Esophagus squamous epithelium (tissue), 4 donors: ENCODE measurements around the genes BZW2 and HDAC9.

- PRO-cap, result no peak
- RAMPAGE, long total RNA, 4 experiments, result no peak in any of the 4 experiments
Observed at GRCh38 chr7:13161298-13161540, 473.8 kb downstream of the ARL4A start.

DNA sequence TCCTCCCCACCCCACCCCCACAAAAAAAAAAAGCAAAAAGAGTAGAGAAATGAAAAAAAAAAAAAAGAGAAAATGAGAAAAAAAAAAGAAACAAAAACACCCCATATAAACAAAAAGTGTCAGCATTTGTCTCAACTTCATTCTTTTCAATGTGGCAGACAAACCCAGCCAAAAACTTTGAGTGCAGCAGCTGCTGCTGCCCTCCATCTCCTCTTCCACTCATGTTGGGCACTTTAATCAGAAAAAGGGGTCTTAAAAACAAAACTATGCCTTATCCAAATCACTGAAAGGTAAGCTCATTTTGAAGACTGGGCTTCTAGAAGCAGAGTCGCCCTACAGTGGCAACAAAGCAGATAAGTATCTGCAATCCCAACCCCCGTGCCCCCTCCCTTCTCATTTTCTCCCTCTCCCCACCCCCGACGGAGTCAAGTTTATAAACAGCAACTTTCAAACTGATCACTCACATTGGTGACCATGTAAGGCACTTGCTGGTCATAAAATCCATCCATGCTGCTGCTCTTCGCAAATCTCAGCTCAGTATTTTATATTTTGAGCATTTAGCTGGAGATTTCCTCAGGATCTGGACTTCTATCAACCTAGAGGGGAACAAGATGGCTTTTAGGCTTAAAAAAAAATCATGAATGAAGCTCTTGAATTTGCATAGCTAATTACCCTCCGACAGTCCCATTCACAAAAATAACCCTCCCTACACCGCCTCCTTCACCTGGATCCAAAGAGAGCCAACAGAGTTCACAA lies 744 bp downstream of the ETV1 start:
- PRO-cap, result unidirectional peak, plus-strand start at position 463 of the sequence
- RAMPAGE, long total RNA, 4 experiments, result start-site peak on the minus strand in 1 of 4 experiments, centred at position 600 of the sequence, 13 reads per replicate

GRCh38 chr7:14278636-14279214 lies 289.3 kb upstream of the ETV1 start:
- PRO-cap, result no peak
- RAMPAGE, long total RNA, 4 experiments, result no peak in any of the 4 experiments

- PRO-cap, result no peak
- RAMPAGE, long total RNA, 4 experiments, result no peak in any of the 4 experiments
Observed at GRCh38 chr7:15889473-15890019, 203.1 kb upstream of the MEOX2 start.

- PRO-cap, result no peak
- RAMPAGE, long total RNA, 4 experiments, result no peak in any of the 4 experiments
Observed at GRCh38 chr7:16067664-16068196, 353.6 kb downstream of the CRPPA start.

DNA sequence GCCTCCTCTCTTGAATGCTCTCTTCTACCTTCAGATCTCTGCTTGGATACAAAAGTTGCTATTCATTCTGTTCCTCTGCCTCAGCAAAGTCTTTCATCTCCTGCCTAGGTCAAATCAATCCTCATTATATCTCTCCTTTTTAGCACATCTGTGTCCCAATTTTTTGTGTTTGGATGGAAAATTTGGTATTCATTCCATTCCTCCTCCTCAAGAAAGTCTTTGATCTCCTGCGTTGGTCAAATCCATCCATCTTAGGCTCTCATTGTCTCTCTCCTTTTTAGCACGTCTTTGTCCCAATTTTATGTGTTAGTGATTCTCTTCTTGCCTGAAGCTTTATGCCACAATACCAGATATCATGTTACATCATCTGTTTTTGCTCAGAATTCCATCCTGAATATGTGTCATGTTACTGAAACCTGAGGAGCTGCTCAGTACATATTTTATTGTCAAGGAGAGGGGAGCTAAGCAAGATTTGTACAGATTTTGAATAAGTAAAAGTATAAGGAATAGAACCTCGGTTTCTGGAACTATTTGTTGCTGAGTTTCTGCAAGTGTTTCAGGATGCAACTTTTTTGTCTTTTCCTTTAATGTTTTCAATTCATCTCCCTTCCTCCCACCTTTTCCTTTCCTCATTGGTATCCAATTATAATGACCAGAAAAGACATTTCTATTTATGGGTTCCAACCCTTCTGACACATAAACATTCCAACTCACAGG lies 292.0 kb downstream of the CRPPA start:
- PRO-cap, result no peak
- RAMPAGE, long total RNA, 4 experiments, result no peak in any of the 4 experiments

DNA sequence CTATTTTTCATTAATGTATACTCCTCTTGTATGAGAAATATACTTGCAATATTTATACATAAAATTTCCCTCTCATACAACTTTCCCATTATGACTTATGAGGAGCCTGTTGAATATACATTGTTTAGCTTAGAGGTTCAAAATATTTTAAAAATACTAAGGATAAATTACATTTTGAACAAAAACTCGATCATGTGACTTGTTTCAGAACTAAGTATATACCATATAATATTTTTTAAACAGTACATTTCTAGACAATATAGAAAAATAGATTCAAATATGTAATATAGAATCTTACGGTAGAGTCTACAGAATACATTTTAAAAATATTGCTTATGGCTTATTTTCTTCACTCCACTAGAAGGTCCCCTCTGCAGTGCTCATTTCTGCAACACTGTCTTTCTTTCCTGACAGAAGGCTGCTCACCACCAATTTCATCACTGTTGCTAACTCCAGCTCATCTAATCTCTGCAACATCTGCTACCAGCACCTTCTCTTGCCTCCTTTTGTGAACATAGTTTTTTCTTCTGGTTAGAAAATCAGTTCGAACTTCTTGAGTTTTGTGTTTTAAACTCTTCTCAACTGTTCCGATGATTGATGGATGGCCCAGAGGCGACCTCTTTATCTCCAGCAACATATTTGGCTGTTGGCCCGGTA lies 152.8 kb downstream of the CRPPA start:
- PRO-cap, result no peak
- RAMPAGE, long total RNA, 4 experiments, result no peak in any of the 4 experiments

GRCh38 chr7:16554725-16555311 lies 28.2 kb downstream of the LRRC72 start:
- PRO-cap, result no peak
- RAMPAGE, long total RNA, 4 experiments, result no peak in any of the 4 experiments

DNA sequence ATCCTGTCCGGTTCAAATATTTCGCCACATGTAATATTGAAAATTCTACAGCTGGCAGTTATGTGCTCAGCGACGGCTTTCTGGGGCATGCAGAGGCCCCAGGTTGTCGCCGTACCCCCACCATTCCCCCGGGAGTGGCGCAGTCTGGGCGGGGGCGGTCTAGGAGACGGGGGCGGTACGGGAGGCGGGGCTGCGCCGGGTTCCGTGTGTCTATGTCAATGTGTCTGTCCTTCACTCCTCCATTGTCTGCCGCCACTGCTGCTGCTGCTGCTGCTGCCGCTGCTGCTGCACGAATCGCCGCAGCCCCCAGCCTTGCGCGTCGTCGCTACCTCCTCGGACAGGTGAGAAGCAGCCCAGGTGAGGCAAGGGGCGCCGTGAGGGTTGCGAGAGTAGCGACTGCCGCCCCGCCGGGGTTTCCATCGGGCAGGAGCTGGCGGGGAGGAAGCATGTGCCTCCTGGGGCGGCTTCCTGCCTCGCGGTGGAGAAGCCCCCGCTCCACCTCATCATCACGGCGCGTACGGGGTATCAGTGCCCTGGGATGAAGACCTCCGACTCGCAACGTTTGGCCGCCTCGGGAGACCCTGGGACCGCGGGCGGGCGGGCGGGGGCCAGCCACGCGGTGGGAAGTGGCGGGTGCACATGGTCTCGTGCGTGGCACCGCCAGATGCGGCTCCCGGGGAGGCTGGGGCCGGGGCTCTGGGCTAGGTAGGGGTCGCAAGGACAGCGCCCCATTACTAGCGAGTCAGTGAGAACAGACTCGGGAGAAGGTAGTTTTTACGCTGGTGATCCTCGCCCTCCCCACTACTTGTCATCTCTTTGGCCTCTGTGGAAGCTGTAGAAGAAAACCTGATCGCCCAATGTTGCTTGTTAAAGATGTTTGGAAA lies at the start of gene BZW2:
TSS of gene BZW2 (plus strand) at position 234 of the 884 bp plus-strand sequence.
- PRO-cap, result bidirectional peak, plus-strand start at position 242 of the sequence, minus-strand start outside the sequence; unidirectional peak, plus-strand start at position 419 of the sequence; unidirectional peak, minus-strand start at position 813 of the sequence
- RAMPAGE, long total RNA, 4 experiments, result start-site peak on the plus strand in 4 of 4 experiments, centred at positions 224 to 242 of the sequence, 67 to 391 reads per replicate

DNA sequence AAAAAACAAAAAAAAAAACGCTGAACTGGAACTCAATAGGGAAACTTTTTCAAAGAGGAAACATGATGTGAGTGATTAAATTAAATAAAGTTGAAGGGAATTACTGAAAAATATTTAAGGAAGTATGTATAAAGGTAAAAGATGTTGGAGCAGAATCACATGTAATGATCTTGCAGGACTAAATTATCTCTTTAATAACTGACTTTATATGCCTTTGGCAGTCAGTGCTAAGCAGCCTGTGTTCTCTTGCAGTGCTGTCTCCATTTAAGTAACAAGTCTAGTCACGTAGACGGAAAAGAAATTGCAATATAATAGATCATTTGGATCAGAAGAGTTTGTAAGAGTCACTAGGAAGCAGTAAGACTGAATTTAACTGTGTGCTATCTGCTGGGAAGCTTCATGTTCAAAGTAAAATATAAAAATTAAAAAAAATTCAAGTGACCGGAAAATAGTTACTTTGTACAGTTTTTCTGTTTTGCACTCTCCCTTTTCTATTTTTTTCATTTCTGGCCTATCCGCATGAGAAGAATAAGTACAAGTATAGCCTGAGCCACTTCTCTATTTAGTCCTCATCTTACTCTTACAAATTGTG lies 21.4 kb downstream of the BZW2 start:
- PRO-cap, result bidirectional peak, plus-strand start at position 338 of the sequence, minus-strand start at position 266 of the sequence
- RAMPAGE, long total RNA, 4 experiments, result no peak in any of the 4 experiments

DNA sequence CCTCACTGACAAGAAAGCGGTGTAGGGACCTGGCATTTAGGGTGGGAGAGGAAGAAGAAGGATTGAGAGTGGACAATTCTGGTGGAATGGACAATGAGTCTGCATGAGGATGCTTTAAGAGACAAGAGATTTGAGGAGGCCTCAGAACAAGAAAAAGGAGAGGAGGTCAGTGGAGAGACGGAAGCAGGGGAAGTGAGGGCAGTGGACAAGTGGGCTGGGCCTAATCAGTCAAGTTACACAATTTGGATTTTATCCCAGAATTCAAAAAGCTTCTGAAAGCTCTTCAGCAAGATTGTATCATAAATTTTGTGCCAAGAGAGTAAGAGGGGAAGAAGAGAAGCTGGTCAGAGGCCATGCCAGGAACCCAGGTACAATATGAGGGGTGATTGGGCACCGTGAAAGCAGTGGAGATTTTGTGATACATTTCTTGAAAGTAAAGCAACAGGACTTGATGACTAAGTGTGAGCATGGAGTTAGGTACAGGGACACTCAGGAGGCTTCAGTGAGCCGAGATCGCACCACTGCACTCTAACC lies 19.4 kb upstream of the TSPAN13 start:
- PRO-cap, result no peak
- RAMPAGE, long total RNA, 4 experiments, result no peak in any of the 4 experiments

GRCh38 chr7:16847025-16847837 lies 34.6 kb downstream of the AGR3 start:
- PRO-cap, result no peak
- RAMPAGE, long total RNA, 4 experiments, result no peak in any of the 4 experiments

DNA sequence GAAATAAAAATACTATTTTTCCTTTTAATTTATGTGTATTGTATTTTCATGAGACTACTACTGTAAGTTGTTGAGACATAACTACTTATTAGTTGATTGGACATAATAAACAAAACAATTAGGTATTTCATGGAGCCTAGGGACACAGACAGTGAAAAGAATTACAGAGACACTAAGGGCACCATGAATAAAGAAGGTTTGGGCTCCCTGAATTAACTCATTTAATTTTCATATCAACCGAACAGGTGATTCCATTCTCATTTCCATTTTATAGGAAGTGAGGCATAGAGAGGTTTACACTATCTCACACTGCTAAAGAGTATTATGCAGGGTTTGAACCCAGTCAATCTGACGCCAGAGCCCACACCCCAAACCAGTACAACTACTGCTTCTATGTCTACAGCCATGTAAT lies 173.4 kb upstream of the AHR start:
- PRO-cap, result unidirectional peak, plus-strand start at position 193 of the sequence
- RAMPAGE, long total RNA, 4 experiments, result no peak in any of the 4 experiments

DNA sequence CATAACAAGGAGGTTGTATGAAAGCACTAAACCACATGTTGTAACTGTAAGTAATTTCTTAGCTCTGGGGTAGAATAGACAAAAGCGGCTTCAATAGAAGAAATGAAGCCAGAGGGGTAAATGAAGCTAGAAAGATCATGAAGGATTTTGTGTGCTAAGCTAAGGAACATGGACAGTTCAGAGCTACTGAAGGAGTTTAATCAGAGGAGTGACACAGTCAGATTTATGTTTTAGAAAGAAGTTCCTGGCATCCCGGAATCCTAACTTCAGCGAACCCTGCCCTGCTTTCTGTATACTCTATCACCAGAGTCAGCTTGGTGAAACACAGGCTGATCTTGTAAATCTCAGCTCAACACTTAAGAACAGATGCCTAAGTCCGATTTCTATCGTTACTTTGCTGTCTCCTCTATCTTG lies 9.0 kb downstream of the AHR start:
- PRO-cap, result no peak
- RAMPAGE, long total RNA, 4 experiments, result no peak in any of the 4 experiments

DNA sequence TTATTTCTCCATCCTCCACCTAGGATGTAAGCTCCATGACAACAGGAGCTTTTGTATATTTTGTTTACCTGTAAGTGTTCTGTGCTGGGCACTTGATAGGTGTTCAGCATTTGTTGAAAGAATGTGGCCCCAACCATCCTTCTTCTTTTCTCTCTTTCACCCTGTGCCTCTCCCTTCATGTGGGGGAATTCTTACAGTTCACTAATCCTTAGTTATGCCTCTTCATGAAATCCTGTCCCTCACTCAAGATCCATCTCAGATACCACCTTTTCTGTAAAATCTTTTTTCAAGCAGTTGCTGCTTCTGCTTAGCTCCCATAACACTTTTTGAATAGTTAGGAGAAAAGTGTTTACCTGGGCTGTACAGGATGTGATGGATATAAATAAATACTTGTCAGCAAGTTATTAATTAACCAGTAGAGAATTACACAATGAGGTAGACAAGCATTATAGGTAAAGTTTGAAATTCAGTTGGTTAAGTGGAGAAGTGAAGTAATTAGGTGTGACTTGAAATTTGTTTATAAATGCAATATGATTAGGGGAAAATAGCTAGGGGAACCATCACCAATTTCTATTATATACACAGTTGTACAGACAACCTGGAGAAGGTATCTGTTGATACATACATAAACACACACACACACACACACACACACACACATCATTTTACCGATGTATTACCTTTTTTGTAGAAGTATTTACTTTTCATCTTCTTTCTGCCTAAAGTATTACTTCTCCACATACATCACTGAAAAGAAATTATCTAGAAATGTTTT lies 9.8 kb downstream of the AHR start:
- PRO-cap, result no peak
- RAMPAGE, long total RNA, 4 experiments, result no peak in any of the 4 experiments

GRCh38 chr7:17374597-17374878 lies 76.1 kb downstream of the AHR start:
- PRO-cap, result no peak
- RAMPAGE, long total RNA, 4 experiments, result no peak in any of the 4 experiments

- PRO-cap, result unidirectional peak, plus-strand start at chr7:18495761
- RAMPAGE, long total RNA, 4 experiments, result start-site peak on the plus strand in 1 of 4 experiments, at chr7:18495688-18495809 at its widest, 17 reads per replicate
Observed at GRCh38 chr7:18494997-18496099, at the start of gene HDAC9. Gene HDAC9, plus strand, starts transcription at chr7:18495749.

DNA sequence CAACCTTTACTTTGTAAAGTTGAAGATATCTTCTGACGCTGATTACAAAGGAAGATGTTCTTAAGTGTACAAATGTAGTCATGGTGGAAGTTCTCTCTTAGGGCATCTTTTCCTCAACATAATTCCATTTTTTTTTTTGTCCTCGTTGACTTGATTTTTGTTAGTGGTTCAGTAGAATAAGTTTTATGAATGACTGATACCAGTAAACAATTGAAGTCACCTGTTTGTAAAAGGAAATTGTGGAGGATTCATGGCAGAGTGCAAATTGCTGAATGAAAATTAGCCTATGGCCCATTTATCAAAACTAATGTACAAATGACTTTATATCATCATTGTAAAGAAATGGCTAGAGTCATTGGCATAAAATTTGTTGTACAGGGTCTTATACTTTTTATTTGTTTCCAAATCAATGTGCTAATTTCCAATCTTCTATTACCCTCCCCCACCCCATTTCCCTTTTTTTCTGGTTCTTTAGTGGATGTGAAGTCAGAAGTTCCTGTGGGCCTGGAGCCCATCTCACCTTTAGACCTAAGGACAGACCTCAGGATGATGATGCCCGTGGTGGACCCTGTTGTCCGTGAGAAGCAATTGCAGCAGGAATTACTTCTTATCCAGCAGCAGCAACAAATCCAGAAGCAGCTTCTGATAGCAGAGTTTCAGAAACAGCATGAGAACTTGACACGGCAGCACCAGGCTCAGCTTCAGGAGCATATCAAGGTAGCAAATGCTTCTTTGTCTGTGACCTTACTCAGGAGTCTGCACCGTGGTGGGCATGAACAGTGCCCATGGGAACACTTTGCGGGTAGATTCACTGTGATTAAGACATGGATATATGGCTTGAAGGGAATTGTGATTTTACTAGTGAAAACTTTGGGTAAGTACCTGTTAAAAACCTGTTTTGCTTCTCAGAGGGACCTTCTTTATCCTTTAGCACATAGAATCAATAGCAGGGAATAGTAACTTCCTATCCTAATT lies 89.5 kb downstream of the HDAC9 start:
- PRO-cap, result no peak
- RAMPAGE, long total RNA, 4 experiments, result no peak in any of the 4 experiments

DNA sequence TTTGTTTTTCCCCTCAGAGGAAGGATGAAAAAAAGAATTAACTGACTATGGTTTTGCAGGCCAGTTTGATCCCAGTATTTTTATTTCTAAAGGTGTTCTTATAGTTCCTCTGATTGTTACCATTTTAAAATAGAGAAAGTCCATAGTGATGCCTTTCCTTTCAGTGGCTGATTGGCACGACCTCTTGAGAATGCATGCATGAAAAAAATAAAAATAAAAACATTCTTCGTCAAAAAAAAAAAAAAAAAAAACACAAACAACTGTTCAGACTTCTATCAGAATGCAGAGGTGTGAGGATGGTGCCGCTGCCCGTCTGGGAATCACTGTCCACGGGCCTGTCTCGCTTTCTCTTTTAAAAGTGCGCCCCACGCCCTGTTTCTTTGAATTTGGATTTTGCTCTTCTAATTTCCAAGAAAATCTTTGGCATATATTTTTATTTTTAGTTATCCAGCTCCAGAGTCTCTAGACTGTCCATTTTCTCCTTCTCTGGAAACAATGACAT lies 1.8 kb downstream of the TWIST1 start:
- PRO-cap, result no peak
- RAMPAGE, long total RNA, 4 experiments, result no peak in any of the 4 experiments

DNA sequence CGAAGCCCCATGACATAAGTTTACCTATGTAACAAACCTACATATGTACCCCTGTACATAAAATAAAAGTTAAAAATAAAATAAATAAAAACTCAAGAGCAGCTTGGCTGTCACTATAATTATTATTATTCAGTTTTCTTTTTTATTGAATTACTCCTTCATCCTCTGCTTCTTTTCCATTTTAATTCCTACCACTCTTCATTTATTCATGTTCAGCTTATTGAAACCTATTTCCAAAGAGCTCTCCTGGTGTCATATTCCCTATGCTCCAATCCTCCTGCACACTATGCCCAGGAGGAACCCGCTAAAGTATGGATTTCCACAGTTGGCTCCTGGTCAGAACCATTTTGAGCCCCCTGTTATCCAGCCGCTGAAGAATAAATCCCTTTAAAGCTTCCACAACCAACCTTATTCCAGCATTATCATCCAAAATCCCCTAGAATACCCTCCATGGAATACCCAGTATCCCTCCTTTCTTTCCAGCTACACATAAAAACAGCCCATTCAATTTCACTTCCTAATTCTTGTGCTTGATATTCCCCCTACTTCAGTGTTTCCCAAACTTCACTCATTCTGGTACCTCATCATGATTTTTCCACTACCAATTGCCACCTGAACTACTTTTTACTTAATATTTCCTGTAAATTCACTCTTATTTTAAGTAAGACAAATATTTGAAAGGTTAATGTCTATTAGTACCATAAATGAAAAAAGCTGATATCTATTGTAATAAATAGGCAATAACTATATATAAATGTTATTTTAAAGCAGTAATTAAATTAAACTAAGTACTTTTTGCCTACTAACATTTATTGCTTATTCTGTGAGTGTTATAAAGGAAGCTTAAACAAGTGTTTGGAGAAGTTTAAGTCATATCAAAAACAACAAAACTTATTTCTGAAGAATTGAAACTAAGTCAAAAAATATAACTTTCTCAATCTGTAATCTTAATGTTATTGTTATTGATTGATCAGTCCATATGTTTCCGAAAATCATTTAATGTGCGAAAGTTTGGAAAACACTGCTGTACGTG lies 3.0 kb downstream of the MACC1 start:
- PRO-cap, result no peak
- RAMPAGE, long total RNA, 4 experiments, result no peak in any of the 4 experiments